Ureter (tissue), 1 donor: ENCODE measurements around the genes LSM12 and GJC1.

GRCh38 chr17:43872206-43872738 is 25.3 kb downstream of the CD300LG start:
- PRO-cap: no peak

DNA sequence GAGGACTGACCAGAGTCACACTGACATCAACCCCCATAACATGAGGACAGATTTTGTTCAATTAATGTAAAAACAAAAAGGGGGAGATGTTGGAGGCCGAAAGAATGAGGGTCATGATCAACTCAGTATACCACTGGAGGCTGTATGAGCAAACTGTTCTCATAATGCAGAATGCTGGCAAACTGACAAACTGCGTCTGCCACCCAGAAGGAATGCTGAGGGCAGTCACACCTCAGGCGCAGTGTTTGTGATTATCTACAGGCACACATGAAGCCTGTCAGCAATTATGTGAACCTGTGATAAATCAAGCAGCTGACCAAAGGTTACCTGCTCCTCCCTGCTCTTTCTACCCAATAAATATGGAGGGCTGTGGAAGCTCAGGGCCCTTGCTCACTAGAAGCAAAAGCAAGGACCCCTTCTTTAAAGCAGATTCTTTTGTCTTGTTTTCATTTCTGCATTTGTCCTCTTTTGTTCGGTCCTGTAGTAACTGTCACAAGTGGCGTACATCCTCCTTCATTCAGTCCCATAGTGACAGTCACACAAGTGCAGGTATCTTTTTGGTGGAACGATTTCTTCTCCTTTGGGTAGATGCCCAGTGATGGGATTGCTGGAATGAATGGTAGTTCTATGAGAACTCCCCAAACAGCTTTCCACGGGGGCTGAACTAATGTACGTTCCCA is 27.4 kb downstream of the CD300LG start:
- PRO-cap: no peak

DNA sequence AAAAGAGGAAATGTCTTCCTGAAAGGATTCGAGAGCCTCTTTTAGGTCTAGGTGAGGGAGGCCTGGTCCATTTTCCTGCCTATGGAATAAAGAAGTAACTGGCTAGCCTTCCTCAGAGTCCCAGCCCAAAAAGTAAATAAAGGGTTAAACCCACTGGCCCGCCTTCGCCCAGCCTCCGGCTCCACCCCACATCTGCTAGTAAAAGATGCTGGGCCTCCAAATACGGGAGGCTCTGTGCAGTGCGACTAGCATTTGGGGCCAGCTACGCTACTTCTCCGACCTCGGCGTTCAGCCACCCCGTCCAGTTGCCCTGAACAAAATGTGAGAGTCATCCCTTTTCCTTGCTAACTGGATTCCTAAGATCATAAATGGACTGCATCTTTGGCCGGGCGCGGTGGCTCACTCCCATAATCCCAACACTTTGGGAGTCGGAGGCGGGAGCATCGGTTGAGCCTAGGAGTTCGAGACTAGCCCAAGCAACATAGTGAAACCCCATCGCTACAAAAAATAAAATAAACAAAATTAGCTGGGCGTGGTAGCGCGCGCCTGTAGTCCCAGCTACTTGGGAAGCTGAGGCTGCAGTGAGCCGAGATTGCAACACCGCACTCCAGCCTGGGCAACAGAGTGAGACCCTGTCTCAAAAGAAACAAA is 859 bp upstream of the MPP2 start:
- PRO-cap: no peak

GRCh38 chr17:44002193-44002889 is 2.1 kb upstream of the NAGS start:
- PRO-cap: no peak

GRCh38 chr17:44065908-44067056 is at the start of gene LSM12:
LSM12 (minus strand) TSS chr17:44066671.
- PRO-cap: bidirectional peak, plus-strand start at chr17:44066782, minus-strand start at chr17:44066651

GRCh38 chr17:44074585-44075479 is 4.3 kb downstream of the G6PC3 start:
- PRO-cap: no peak

DNA sequence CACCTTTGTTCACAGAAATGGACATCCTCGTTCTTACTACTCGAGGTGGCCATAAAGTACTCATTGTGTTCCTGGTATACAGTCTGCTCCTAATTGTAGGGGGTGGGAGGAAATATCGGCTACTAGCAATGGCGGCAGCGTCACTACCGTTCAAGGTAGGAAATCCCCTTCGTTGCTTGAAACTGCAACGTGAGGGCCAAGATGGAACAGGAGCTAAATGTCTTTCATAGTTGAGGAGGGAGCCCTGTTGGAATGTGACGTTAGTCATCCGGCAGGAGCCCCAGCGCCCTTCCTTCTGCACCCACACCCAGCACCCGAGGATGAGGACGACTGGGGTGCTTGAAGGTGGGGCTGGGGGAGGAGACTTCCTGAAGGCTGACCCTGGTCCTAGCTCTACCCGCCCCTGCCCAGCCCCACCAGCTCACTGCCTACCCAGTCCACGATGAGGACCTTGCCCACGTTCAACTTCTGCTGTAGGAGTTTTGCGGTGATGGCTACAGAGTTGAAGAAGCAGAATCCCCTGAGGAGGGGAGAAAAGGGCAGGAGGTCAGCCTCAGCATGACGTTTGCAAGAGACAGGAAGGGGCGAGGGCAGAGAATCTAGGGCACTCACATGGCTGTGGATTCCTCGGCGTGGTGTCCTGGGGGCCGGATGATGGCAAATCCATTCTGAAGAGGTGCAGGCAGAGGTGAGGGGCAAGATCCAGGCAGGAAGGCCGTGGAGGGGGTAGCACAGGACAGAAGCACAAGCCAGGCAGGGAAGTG is 11.8 kb downstream of the G6PC3 start:
- PRO-cap: no peak

GRCh38 chr17:44083221-44084029 is 12.9 kb downstream of the G6PC3 start:
- PRO-cap: no peak

DNA sequence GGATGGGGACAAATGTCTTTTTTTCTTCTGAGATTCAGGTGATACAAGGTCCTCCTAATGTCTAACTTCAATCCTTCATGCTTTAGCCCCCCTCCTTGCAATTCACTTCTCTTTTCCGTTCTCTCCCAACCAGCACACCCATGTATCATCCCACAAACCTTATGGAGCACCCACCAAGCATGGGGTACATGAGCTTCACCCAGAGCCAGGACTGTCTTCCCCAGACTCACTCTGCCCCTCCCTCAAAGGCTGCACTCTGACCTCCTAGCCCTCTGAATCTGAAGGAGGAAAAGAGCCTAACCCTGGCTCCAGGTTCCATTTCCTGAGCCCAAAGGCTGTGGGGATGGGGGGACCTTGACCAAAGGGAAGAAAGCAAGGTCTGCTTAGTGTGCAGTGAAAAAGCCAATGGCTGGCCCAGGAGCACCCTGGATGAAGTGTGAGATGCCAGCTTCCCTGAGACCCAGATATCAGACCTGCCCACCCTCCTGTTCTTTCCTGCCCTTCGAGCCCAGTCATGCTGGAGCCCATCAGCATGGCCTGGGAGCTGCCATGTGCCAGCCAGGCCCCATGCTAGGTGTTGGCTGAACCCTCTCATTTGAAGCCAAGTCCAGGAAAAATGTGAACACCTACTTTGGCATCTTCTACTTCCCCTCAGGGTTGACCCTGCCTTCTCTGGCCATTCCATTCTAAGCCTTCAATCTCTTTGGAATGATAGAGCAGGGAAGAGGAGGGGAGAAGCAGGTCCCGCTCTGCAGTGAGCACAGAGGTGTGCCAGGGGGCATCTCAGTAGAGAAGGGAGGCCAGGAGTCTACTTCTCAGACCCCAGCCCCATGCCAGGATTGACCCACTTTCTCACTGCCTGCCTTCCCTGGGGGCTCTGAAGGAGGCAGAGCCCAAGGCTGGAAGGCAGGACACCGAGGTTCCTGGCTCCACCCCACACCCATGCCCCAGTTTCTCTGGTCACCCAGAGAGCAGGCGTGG is 9.7 kb downstream of the HDAC5 start:
- PRO-cap: no peak

- PRO-cap: bidirectional peak, plus-strand start at chr17:44186985, minus-strand start at chr17:44186714
Observed at GRCh38 chr17:44186306-44186790, 424 bp upstream of the TMUB2 start.

- PRO-cap: bidirectional peak, plus-strand start at chr17:44220741, minus-strand start at chr17:44220578; bidirectional peak, plus-strand start at chr17:44220978, minus-strand start at chr17:44221024
Observed at GRCh38 chr17:44220548-44221176, 1.2 kb upstream of the UBTF start.

GRCh38 chr17:44279449-44280081 is 11.6 kb upstream of the SLC4A1 start:
- PRO-cap: no peak

- PRO-cap: no peak
Observed at GRCh38 chr17:44338570-44339093, 6.5 kb upstream of the GRN start.

GRCh38 chr17:44350187-44350792 is 5.2 kb downstream of the GRN start:
- PRO-cap: no peak

DNA sequence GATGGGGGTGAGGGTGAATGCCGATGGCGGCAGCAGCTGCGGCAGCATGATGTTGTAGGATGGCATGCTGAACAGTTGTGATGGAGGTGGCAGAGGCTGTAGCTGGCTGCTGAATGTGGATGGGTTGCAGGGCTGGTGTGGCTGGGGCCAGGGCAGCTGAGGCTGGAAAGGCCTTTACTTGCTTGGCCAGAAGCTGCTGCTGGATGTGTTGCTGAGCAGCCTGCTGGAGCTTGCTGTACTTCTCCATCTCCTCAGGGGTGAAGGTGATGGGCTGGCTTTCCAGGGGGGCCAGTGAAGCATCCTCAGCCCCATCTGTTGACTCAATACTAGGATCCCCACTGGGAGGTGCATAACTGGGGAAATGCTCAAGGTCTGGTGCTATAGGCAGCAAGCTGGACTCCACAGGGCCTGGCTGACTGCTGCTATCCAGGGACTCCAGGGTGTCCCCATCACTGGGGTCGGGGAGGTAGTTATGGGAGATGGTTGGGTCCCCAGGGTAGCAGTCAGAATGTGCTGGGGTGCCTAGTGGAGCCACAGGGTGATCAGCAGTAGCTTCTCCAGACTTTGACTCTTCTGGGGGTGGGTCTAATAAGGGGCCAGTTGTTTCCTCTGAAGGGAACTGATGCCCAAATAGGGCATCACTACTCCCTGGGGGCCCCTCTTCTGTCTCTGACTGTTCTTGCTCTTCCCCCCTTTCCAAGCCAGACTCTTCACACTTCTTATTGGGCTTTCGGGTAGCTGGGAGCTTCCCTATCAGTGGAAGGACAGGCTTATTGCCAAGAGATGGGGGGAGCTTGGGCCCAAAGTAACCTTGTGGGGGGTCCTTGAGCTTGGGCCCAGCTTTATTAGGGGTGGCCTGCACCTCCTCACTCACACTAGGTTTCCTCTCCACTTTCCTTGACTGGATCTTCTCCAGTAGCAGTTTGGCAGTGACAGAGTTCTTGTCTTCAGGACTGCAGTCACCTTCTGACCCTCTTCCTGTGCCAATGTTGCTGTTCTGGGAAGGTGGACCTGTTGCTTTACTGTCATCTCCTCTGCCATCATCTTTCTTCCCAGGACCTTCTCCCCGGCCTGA is 8.8 kb upstream of the ITGA2B start:
- PRO-cap: unidirectional peak, minus-strand start at position 570 of the sequence

DNA sequence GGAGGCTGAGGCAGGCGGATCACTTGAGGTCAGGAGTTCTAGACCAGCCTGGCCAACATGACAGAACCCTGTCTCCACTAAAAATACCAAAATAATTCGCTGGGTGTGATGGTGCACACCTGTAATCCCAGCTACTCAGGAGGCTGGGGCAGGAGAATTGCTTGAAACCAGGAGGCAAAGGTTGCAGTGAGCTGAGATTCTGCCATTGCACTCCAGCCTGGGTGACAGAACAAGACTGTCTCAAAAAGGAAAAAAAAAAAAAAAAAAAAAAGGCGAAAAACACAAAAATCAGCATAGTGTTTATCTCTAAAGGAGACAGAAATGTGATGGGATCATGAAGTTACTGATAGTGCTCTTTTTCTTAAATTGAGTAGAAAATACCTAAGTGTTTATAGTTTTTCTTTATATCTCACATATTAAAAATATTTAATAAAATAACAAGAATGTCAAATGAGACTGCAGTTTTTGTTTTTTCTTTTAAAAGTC is 41.7 kb upstream of the ITGA2B start:
- PRO-cap: no peak

DNA sequence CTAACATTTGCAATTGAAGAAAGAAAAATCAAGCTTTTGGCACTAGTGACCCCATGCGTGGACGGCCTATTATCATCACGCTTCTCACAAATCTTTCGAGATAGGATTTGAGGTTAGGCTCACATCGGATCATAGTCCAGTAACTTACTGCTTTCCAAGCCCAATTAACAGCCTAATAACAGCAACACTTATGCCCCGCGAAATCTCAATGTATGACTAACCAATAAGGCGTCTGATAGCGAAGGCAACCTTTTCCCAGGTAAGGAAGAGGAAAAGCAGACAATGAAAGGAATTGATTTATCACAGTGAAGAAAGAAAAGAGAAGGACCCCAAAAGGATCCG is 674 bp downstream of the GPATCH8 start:
- PRO-cap: no peak

- PRO-cap: no peak
Observed at GRCh38 chr17:44664938-44665302, 8.7 kb downstream of the MEIOC start.

DNA sequence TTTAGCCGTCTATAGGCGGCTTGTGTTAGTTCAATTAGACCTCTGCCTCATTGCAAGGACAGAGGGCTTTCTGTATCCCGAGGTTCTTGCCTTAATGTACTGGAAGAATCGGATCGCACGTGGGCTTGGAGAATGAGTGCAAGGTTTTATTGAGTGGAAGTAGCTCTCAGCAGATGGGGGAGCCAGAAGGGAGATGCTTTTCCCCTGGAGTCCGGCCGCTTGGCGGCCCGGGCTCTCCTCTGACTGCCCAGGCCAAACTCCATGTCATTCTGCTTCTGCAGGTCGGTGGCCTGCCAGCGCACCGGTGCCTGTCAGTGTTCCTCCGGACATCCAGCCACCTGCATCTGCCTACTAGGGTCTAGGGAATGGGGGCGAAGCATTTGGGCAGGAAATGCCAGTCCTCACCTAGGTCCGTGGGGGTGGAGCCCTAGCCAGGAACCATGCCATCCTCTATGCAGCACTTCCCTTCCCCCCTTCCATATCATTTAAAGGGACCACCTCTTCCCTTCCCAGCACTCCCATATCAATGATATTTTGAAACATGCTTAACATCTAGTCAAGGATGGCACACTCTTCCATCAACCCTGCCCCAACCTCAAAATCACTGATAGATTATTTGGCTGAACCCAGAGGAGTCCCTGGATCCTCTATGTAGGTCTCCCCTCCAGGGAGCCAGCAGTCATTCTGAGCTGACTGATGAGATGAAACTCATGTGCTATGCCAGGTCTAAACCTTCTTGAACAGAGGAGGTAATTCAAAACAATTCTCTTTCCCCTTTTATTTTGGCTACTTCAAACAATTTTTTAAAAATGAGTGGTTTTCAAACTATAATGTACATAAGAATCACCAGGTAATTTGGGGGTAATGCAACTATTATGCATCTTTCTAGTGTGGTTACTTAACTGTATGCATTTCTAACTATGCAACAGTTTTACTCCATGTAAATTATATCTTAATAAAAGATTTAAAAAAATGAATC is 34.0 kb downstream of the GJC1 start:
- PRO-cap: no peak

DNA sequence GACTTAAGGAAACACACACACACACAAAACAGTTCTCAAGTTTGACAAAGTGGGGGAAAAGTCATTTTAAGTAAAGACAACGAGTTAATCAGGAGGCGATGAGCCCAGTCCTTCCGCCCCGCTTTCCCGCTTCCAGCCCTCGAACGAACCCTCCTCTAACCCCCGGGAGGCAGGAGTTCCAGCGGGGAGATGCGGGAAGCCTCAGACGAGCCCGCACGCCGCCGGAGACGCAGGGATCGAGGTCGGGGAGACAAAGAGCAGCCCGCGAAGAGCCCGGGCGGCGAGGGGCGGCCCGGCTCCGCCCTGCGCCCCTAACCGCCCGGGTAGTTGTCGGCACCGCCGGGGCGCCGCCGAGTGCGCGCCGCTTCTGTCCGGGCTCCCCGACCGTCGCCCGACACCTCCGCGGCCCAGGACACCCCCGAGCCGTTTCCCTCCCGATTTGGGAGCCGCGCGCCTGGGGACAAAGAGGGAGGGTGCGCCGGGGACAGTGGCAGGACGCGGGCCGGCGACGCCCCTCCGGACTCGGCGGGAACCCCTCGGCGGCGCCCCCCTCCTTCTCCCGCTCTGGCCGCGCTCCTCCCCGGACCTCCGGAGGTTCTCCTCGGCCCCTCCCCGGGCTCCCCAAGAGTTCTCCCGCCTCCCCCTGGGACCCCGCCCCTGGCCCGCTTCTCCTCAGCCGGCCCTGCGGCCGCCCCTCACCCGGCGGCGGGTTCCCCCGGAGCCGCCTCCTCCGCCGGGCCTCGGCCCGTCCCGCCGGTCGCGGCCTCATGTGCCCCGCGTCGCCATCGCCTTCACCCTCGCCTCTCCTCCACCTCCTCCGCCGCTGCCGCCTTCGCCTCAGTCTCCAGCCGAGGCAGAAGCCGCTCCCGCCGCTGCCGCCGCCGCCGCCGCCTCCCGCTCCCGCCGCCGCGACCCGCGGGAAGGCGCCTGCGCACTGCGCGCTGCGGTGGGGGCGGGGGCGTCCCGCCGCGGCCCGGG is at the start of gene GJC1:
TSS of gene GJC1 (minus strand) at position 925 of the 978 bp plus-strand sequence.
- PRO-cap: bidirectional peak, plus-strand start at position 463 of the sequence, minus-strand start at position 429 of the sequence; bidirectional peak, plus-strand start at position 949 of the sequence, minus-strand start at position 902 of the sequence